ENCODE data around the gene SMG8.

GRCh38 chr17:57603967-57604430 is 141.1 kb downstream of the CCDC182 start:
- PRO-cap, 6 experiments, result no peak in any of the 6 experiments
- RAMPAGE, long total RNA, 2 experiments, result no peak in any of the 2 experiments
- RRBS, result no CpG with 5 or more reads among the region's 6 CpGs

- PRO-cap, 6 experiments, result peak in 4 of 6 experiments; most common plus-strand start chr17:57605413 (in 3); most common minus-strand start chr17:57605486 (in 3)
- RAMPAGE, long total RNA, 2 experiments, result no peak in any of the 2 experiments
- RRBS, result no CpG with 5 or more reads among the region's 28 CpGs
Measured at GRCh38 chr17:57604527-57606018, 140.0 kb downstream of the CCDC182 start.

GRCh38 chr17:57680602-57681889 is 64.1 kb downstream of the CCDC182 start:
- PRO-cap, 6 experiments, result no peak in any of the 6 experiments
- RAMPAGE, long total RNA, 2 experiments, result no peak in any of the 2 experiments
- RRBS, result no CpG with 5 or more reads among the region's 9 CpGs

- PRO-cap, 6 experiments, result no peak in any of the 6 experiments
- RAMPAGE, long total RNA, 2 experiments, result no peak in any of the 2 experiments
- RRBS, result no CpG with 5 or more reads among the region's 12 CpGs
Measured at GRCh38 chr17:57726524-57727453, 18.3 kb downstream of the CCDC182 start.

- PRO-cap, 6 experiments, result peak in 5 of 6 experiments; most common minus-strand start chr17:57846367 (in 4)
- RAMPAGE, long total RNA, 2 experiments, result no peak in any of the 2 experiments
- RRBS, result no CpG with 5 or more reads among the region's 14 CpGs
Measured at GRCh38 chr17:57846280-57846674, 3.6 kb downstream of the MRPS23 start.

GRCh38 chr17:57943685-57944166 is 11.5 kb downstream of the CUEDC1 start:
- PRO-cap, 6 experiments, result no peak in any of the 6 experiments
- RAMPAGE, long total RNA, 2 experiments, result no peak in any of the 2 experiments
- RRBS, result no CpG with 5 or more reads among the region's 3 CpGs

GRCh38 chr17:57971960-57972913 is 15.8 kb downstream of the VEZF1 start:
- PRO-cap, 6 experiments, result no peak in any of the 6 experiments
- RAMPAGE, long total RNA, 2 experiments, result no peak in any of the 2 experiments
- RRBS, result no CpG with 5 or more reads among the region's 4 CpGs

- PRO-cap, 6 experiments, result no peak in any of the 6 experiments
- RAMPAGE, long total RNA, 2 experiments, result no peak in any of the 2 experiments
- RRBS, result no CpG with 5 or more reads among the region's 4 CpGs
Measured at GRCh38 chr17:58086315-58086604, 3.0 kb downstream of the DYNLL2 start.

DNA sequence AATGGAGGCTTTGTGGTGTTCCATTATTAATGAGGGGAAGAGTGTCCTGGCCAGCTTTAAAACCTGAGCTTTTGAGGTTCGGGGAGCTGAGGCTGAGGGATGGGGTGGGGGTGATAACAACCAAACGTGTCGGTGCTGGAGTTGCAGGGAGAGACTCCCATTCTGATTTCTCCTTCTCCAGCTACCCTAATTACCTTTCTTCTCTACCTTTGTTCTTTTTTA is 5.6 kb downstream of the DYNLL2 start:
- PRO-cap, 6 experiments, result peak in 1 of 6 experiments; most common plus-strand start position 127 of the sequence (in 1)
- RAMPAGE, long total RNA, 2 experiments, result no peak in any of the 2 experiments
- RRBS, result no CpG with 5 or more reads among the region's 3 CpGs

- PRO-cap, 6 experiments, result no peak in any of the 6 experiments
- RAMPAGE, long total RNA, 2 experiments, result no peak in any of the 2 experiments
- RRBS, result no CpG with 5 or more reads among the region's 3 CpGs
Measured at GRCh38 chr17:58089942-58090885, 7.0 kb downstream of the DYNLL2 start.

GRCh38 chr17:58333750-58334349 is 5.3 kb upstream of the TSPOAP1 start:
- PRO-cap, 6 experiments, result no peak in any of the 6 experiments
- RAMPAGE, long total RNA, 2 experiments, result no peak in any of the 2 experiments
- RRBS, result no CpG with 5 or more reads among the region's 6 CpGs

DNA sequence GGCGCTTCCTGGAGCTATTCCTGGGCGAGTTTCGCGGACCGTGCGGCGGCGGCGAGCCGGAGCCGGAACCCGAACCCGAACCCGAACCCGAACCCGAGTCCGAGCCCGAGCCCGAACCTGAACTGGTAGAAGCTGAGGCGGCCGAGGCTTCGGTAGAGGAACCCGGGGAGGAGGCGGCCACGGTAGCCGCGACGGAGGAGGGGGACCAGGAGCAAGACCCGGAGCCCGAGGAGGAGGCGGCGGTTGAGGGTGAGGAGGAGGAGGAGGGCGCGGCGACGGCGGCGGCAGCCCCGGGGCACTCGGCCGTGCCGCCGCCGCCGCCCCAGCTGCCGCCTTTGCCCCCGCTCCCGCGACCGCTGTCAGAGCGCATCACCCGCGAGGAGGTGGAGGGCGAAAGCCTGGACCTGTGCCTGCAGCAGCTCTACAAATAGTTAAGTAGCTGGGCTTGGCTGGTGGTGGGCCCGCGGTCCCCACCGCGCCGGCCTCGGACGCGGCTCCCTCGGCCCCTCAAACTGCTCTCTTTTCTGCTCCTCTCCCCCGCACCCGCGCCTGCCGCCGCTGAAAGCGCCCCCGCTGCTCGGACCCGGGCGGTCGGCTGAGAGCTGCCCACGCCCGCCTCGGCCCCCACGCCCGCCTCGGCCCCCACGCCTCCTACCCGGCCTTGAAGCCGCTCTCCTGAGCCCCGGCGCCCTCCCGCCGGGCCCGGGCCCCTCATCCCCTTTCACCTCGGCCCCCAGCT is 547 bp downstream of the PPM1E start:
- PRO-cap, 6 experiments, result no peak in any of the 6 experiments
- RAMPAGE, long total RNA, 2 experiments, result no peak in any of the 2 experiments
- RRBS, result 1% methylated on average over 51 of the region's 89 CpGs

DNA sequence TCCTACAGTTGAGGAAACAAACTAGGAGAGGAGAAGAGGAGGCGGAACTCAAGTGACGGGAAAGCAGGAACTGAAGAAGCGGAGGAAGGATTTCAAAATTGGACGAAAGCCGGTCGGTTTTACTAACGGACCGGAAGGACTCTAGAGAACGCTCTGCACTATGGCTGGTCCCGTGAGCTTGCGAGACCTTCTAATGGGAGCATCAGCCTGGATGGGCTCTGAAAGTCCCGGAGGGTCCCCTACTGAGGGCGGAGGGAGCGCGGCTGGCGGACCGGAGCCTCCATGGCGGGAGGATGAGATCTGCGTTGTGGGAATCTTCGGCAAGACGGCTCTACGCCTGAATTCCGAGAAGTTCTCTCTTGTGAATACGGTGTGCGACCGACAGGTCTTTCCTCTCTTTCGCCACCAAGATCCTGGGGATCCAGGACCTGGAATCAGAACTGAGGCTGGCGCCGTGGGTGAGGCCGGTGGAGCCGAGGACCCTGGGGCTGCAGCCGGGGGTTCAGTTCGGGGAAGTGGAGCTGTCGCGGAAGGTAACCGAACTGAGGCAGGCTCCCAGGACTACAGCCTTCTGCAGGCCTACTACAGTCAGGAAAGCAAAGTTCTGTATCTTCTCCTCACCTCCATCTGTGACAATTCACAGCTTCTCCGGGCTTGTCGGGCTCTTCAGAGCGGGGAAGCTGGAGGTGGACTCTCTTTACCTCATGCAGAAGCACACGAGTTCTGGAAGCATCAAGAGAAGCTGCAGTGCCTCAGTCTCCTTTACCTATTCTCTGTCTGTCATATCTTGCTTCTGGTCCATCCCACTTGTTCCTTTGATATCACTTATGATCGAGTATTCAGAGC is at the start of gene SMG8:
Gene SMG8, plus strand, starts transcription at position 144 of the 846 bp plus-strand sequence.
- PRO-cap, 6 experiments, result peak in 6 of 6 experiments; most common plus-strand start position 144 of the sequence (in 4); most common minus-strand start position 72 of the sequence (in 6)
- RAMPAGE, long total RNA, 2 experiments, result start-site peak on the plus strand in 1 of 2 experiments, centred at position 150 of the sequence, 29 reads per replicate
- RRBS, result 1% methylated on average over 8 of the region's 41 CpGs

DNA sequence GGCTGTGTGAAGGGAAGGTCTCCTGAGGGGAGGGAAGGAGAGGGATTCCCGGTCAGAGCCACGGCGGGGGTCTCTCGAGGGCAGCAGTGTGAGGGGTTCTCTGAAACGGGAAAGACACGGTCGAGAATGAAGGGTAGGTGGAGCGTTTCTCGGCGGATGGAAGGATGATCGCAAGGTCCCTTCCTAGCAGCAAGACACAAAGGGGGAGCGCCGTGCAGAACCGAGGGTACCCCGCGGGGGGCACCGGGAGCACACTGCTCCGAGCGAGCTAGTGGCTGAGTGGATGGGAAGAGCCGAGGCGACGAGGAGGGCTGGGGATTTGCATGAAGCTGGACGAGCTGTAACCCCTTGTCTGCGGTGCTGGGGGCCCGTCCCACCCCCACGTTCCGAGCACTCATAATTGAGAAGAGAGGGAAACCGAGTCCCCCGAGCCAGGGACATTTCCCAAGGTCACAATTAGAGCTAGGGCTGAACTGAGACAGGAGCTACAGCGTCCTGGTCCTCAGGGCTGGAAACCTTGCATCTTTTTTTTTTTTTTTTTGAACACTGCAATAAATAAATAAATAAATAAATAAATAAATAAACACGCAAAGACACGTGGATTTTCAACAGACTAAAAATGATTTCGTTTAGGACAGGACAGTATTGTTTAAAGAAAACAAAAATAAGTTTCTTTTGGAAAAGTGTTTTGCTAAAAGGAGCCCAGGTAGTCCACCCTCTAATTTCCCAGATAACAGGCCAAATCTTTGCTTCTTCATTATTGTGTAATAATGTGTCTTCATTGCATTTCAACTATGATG is 785 bp downstream of the GDPD1 start:
- PRO-cap, 6 experiments, result no peak in any of the 6 experiments
- RAMPAGE, long total RNA, 2 experiments, result no peak in any of the 2 experiments
- RRBS, result 0% methylated on average over 1 of the region's 33 CpGs

- PRO-cap, 6 experiments, result no peak in any of the 6 experiments
- RAMPAGE, long total RNA, 2 experiments, result no peak in any of the 2 experiments
- RRBS, result no CpG with 5 or more reads among the region's 3 CpGs
Measured at GRCh38 chr17:59315886-59316160, 15.6 kb upstream of the YPEL2 start.

DNA sequence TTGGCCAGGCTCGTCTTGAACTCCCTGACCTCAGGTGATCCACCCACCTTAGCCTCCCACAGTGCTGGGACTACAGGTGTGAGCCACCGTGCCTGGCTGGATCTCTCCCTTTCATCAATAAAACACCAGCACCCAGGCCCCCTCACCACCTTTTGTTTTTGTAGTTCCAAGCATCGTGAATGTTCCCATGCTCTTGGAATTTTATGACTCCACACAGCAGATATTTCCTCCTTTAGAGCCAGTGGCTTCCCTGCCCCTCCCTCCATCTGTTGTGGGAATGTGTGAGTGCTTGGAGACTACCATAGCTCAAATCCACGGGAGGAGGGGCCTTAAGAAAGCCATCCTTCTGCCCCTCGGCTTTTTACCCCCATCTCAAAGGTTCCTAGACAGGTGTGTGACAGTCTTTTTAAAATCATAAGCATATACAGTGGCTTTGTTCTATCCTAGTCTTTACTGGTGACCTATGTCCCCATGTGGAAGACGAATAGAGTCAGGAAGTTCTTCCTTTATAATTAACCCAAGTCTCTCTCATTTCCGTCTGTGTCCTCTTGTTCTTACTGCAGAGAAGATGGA is 47.2 kb downstream of the YPEL2 start:
- PRO-cap, 6 experiments, result peak in 2 of 6 experiments; most common plus-strand start position 309 of the sequence (in 2); most common minus-strand start position 154 of the sequence (in 1)
- RAMPAGE, long total RNA, 2 experiments, result no peak in any of the 2 experiments
- RRBS, result no CpG with 5 or more reads among the region's 7 CpGs

GRCh38 chr17:59381574-59382395 is 50.3 kb downstream of the YPEL2 start:
- PRO-cap, 6 experiments, result peak in 1 of 6 experiments; most common plus-strand start chr17:59382150 (in 1); most common minus-strand start chr17:59381885 (in 1)
- RAMPAGE, long total RNA, 2 experiments, result no peak in any of the 2 experiments
- RRBS, result no CpG with 5 or more reads among the region's 9 CpGs

DNA sequence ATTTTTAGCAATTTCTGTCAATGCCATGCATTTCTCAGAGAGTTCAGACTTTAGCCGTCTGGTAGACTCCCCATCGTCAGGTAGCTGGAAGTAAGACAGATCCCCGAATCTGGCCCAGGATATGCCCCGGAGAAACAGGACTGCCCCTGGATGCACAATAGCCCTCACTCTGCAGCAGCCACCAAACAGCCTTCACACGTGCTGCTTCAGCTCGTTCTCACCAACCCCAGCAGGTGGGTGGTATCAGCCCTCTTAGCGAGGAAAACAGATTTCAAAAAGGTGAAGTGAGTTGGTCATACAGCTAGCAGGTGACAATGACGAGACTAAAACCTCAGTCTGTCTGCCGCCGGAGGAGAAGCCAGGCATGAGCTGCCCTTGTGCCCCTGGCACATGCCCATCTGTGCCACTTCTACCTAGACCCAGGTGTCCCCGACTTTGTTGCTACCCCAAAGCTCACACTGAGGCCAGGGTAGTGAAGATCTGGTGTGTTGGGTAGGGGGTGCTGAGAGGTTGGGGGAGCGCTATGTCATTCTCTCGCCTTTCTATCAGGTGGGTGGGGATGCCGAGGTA is 92.5 kb downstream of the YPEL2 start:
- PRO-cap, 6 experiments, result no peak in any of the 6 experiments
- RAMPAGE, long total RNA, 2 experiments, result no peak in any of the 2 experiments
- RRBS, result no CpG with 5 or more reads among the region's 14 CpGs

DNA sequence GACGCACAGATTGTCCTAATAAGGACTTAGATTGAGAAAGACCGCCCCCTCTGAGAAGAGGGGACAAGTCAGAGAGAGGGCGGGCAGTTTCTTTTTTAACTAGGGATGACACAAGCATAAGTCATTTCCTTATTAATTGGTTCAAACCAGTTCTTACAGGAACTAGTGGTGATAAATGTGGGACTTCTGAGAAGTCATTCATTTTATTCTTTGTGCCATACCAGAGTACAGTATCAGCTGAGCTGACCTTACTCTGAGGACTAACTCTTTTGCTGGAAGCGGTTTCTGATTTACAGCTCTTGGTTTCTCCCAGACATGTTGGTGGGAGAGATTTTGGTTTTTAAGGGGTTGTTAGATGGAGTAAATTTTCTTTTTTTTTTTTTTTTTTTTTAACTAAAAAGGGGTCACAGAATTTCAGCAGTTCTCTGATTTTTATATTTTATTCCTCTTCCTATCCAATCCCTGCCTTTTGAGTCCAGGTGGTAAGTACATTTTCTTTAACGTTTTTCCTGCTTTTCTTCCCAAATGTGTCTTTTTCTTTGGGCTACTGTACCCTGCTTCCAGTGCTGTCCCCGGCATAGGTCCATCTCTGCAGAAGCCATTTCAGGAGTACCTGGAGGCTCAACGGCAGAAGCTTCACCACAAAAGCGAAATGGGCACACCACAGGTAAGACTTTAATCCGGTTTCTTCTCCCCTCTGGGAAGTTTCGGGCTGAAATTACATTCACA is 54.8 kb downstream of the TUBD1 start:
- PRO-cap, 6 experiments, result peak in 6 of 6 experiments; most common plus-strand start position 201 of the sequence (in 6)
- RAMPAGE, long total RNA, 2 experiments, result no peak in any of the 2 experiments
- RRBS, result 16% methylated on average over 3 of the region's 10 CpGs

DNA sequence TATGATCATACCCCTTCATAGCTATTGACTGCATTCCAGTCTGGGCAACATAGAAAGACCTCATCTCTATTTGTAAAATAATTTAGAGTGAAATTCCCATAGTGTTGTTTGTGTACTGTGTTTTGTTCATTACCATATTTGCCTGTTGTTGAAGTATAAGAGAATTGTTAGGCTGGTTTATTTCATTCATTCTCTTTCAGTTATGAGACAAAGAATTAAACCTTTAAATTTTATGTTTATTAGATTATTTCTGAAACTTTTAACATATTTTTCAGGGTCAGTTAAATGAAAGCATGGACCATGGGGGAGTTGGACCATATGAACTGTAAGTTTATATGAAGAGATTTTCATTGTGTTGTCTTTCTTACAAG is 17.4 kb downstream of the RPS6KB1 start:
- PRO-cap, 6 experiments, result no peak in any of the 6 experiments
- RAMPAGE, long total RNA, 2 experiments, result no peak in any of the 2 experiments